ENCODE data around the gene RTTN.

GRCh38 chr18:63306159-63306848 lies 13.3 kb downstream of the BCL2 start:
- PRO-cap, result no peak
- RAMPAGE, long total RNA, result no peak
- RRBS, result no CpG with 5 or more reads among the region's 6 CpGs

- PRO-cap, result no peak
- RAMPAGE, long total RNA, result no peak
- RRBS, result 1% methylated on average over 6 of the region's 22 CpGs
Observed at GRCh38 chr18:63319264-63319621, 326 bp downstream of the BCL2 start.

- PRO-cap, result no peak
- RAMPAGE, long total RNA, result no peak
- RRBS, result 2% methylated on average over 9 of the region's 48 CpGs
Observed at GRCh38 chr18:63320568-63321280, 1.2 kb upstream of the BCL2 start.

DNA sequence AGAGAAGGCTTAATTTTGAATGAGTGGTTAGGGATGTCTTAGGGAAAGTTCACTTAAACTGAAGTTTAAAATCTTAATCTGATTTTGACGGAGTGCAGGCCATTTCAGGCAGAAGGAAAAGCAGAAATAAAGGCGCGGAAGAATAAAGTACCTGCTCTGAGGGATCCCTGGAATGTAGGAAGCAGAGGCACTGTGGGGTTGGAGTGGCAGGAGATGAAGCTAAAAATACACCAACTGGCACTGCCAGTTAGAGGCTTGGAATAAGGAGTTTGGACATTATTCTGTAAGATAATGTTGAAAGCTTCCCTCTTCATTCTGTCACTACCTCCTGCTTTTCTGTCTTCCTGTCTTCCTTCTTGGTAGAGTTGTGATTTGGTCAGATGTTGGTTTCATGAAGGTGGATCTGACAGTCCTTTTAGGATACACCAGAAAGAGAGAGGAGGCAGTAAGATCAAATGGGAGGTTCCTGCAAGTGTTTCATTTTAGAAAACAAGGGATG lies 3.9 kb upstream of the VPS4B start:
- PRO-cap, result no peak
- RAMPAGE, long total RNA, result no peak
- RRBS, result no CpG with 5 or more reads among the region's 3 CpGs

GRCh38 chr18:63427811-63428144 lies 5.5 kb upstream of the VPS4B start:
- PRO-cap, result no peak
- RAMPAGE, long total RNA, result no peak
- RRBS, result no CpG with 5 or more reads among the region's 7 CpGs

DNA sequence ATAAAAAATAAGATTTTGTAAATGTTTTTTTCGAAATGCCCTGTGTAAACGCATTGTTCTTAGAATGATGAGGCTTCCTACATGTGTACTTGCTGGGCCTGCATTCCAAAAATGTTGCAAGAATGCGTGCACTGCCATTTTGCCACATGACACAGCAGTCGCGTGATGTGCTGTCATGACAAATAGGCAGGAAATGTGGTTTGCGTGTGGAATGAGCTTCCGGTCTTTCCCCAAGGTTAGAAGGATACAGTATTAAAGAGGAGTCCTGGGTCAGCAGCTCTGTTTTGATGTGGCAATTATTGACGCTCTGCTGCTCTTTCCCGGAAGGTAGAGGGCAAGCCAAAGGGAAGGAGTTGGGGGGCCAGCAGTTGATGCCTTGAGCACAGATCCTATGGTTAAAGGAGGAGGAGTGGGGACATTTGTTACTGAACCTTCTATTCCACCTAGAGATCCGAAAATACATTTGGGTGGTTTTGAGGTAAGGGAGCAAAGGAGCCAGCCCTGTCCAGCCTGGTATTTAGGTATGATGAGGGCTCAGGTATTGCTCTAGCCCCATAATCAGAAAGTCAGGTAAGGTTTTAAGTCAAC lies 18.0 kb upstream of the SERPINB2 start:
- PRO-cap, result no peak
- RAMPAGE, long total RNA, result no peak
- RRBS, result 31% methylated on average over 3 of the region's 10 CpGs

GRCh38 chr18:63936547-63936954 lies 12.6 kb upstream of the HMSD start:
- PRO-cap, result no peak
- RAMPAGE, long total RNA, result no peak
- RRBS, result 5% methylated on average over 5 of the region's 29 CpGs

- PRO-cap, result no peak
- RAMPAGE, long total RNA, result no peak
- RRBS, result no CpG with 5 or more reads among the region's 13 CpGs
Observed at GRCh38 chr18:63971252-63971926, 1.5 kb downstream of the SERPINB8 start.

DNA sequence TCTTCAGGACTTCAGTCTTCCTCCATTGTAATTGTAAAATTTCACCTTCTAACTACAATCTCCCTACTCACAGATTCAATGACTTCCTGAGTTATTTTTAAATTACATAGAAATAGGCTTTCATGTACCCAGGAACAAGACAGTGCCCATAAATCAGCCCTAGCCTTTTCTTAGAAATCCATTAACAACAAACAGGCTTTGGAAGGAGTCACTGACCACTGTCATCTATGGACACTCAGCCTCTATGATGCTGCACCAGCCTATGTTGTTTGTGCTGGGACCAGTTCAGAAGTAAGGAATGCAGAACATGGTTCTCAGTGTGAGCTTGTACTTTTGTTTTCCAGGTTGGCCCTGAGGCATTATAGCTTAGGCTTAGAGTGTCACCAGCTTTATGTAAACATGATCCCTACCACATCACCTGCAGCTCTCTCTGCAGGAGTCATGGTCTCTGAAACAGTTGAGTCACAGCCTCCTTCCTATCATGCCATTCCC lies 335.7 kb upstream of the CDH7 start:
- PRO-cap, result no peak
- RAMPAGE, long total RNA, result no peak

DNA sequence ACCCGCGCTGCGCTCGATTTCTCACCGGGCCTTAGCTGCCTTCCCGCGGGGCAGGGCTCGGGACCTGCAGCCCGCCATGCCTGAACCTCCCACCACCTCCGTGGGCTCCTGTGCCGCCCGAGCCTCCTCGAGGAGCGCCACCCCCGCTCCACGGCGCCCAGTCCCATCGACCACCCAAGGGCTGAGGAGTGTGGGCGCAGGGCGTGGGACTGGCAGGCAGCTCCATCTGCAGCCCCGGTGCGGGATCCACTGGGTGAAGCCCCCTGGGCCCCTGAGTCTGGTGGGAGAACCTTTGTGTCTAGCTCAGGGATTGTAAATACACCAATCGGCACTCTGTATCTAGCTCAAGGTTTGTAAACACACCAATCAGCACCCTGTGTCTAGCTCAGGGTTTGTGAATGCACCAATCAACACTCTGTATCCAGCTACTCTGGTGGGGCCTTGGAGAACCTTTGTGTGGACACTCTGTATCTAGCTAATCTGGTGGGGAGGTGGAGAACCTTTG lies 145.3 kb upstream of the CDH7 start:
- PRO-cap, result no peak
- RAMPAGE, long total RNA, result no peak
- RRBS, result no CpG with 5 or more reads among the region's 23 CpGs

GRCh38 chr18:66599351-66599836 lies 4.5 kb downstream of the CDH19 start:
- PRO-cap, result no peak
- RAMPAGE, long total RNA, result no peak
- RRBS, result no CpG with 5 or more reads among the region's 2 CpGs

DNA sequence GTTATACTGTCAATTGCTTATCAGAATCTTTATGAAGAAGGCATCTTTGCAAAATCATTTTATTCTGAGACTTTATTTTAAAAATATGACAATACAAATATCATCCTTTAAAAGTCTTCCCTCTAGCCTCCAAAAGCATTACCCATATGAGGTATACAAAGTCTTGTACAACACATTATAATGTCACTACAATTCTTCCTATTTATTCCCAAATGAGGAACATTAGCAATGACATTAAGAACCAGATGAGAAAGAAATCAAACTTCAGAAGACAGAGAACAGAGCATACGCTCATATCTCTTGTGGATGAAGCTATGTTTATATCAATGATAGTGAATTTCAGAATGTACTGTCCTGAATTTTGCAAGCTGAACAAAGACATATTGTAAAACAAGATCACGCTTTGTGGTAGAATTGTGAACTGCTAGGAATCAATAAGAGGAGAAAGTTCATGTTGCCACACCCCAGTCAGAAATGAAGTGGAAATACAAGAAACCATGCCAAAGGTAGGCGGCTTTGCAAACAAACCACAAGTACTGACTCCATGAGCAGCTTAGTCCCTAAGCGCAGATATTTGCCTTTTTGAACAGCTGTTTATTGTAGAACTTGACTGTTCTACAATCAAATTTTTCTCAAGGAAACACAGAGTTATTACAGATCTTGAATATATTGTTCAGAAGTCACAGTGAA lies 120.6 kb upstream of the CDH19 start:
- PRO-cap, result no peak
- RAMPAGE, long total RNA, result no peak
- RRBS, result no CpG with 5 or more reads among the region's 4 CpGs

DNA sequence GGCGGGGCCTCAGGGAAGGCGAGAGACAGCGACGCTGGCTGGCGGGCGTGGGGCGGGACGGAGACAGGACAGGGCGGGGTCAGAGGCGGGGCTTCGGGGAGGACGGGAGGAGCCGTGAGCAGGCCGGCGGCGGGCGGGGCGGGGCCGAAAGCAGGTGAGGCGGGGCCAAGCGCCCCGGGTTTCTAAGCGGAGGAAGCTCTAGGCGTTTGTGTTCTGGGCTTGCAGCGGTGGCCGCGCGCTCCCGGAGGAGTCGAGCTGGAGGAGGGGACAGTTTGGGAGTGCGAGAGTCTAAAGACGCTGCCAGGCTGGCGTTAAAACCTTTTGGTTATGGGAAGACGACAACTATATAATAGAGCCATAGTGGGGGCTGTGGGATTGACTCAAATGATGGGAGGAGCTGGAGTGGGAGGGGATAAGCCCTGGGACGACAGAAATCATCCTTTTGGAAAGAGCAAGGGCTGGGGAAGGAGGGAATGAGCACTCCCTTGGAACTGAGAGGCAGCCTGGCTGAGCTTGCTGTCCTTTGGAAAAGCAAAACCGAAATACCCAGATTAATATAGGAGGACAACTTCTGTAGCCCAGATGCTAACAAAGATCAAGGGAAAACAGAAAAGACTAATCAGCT lies 417 bp upstream of the DSEL start:
- PRO-cap, result bidirectional peak, plus-strand start at position 209 of the sequence, minus-strand start outside the sequence; unidirectional peak, plus-strand start at position 440 of the sequence
- RAMPAGE, long total RNA, result no peak
- RRBS, result under 1% methylated on average over 16 of the region's 36 CpGs

DNA sequence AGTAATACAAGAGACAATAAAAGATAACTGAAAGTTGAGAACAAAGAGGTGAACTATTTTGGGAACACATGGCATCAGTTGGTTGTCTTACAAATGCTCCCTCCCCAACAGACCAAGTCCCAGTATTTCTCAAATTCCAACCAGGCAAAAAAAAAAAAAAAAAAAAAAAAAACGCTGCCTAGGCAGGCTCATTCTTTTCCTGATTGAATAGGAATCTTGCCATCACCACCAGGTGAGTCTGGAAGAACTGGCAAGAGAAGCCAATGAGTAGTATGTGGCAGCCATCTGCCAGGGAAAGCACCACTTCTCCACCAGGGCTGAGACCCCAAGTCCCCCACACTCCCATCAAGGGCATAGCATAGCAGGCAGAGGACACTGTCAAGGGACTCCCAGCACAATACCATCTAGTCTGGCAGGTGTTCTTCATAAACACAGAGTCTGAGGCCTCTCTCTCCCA lies 538.0 kb upstream of the DSEL start:
- PRO-cap, result no peak
- RAMPAGE, long total RNA, result no peak
- RRBS, result no CpG with 5 or more reads among the region's 1 CpG

DNA sequence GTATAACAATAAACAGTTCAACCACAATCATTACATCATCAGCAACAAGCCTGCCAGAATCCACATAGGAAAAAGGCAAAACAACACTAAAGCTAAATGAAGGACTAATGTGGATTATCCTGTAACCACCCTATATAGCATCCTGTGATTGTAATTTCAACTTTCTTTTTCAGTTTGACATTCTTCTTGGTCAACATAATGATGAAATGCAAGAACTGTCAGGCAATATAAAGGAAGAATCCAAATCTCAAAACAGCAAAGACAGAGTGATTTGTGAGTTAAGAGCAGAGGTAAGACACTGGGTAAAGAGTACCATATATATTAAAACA lies 76.6 kb downstream of the CCDC102B start:
- PRO-cap, result no peak
- RAMPAGE, long total RNA, result no peak

DNA sequence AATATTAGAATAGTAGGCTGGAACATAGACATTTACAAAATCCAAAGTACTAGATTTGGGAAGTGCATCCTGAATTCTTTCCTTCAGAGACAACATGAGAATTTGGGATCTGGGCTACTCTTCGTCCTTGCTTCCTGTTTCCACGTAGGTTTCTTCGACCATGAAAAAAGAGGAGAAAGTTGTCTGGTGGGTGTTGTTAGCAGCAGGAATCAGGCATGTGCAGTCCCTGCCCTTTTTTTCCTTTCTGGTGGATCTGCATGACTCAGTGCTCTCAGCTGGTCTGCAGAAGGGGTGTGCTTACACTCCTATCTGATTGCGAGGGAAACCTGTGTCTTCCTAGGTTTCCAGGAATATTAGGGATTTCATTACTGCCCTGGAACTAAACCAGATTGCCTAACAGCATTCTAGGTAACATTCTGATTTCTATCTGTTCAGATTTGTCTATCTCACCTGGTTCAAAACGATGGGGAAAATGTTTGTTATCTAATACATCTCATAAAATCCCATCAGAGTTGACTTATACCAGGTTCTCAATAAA lies 174.3 kb downstream of the CCDC102B start:
- PRO-cap, result no peak
- RAMPAGE, long total RNA, result no peak
- RRBS, result no CpG with 5 or more reads among the region's 5 CpGs

DNA sequence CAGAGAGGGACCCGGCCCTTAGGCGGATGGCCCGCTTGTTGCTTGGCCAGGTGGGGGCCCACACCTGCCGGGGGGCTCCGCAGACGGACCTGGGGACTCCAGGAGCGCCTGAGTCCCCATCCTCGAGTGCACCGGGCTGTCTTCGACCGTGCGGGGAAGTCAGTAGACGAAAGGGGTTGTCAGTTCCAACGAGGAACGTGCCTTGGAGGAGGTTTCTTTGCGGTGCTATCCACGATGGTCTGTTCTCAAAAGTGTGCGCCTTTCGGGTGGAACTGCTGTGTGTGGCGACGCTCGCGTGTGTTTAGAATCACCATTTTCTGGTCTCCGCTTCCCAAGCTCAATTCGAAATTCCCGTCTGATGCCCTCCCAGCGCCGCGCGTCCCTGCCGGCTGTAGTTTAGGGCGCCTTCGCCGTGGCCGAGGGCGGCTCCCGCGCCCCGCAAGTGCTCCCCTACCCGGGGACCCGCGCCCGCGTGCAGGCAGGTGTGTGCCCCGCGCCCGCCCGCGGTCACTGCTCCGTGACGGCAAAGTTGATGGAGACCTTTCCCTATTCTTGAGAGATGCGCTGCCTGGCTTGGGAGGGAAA lies 814 bp downstream of the DOK6 start:
- PRO-cap, result no peak
- RAMPAGE, long total RNA, result no peak
- RRBS, result 3% methylated on average over 19 of the region's 52 CpGs

DNA sequence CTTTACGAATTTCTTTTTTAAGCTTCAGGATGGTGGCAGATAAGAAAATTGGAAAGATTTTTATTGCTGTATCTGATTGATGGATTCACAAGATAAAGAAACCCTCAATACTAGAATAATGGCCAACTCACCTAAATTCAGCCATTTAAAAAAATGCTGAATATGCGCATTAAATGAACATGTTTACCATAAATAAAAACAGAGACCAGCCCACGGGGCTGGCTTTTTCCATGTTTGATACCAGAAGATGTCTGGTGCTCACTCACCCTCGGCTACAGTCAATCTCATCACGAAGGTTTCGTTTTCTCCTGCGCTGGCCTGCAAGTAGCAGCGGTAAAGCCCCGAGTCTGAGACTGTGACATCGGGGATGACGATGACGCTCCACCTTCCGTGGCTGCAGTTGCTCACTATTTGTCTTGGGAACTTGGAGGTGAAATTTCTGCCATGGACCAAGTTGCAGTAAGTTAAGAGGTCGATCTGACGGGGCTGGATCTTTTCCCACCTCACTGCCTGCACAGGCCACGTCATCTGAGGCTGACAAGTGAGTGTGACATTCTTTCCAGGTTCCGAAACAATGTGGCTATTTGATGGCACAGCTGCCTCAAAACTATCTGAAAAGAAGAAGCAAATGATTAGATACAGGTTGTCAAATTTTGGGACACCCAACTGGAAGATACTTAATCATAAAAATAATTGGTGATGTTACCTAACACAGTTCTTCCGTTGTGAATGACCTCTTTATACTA lies 52.1 kb downstream of the CD226 start:
- PRO-cap, result no peak
- RAMPAGE, long total RNA, result no peak
- RRBS, result no CpG with 5 or more reads among the region's 18 CpGs

DNA sequence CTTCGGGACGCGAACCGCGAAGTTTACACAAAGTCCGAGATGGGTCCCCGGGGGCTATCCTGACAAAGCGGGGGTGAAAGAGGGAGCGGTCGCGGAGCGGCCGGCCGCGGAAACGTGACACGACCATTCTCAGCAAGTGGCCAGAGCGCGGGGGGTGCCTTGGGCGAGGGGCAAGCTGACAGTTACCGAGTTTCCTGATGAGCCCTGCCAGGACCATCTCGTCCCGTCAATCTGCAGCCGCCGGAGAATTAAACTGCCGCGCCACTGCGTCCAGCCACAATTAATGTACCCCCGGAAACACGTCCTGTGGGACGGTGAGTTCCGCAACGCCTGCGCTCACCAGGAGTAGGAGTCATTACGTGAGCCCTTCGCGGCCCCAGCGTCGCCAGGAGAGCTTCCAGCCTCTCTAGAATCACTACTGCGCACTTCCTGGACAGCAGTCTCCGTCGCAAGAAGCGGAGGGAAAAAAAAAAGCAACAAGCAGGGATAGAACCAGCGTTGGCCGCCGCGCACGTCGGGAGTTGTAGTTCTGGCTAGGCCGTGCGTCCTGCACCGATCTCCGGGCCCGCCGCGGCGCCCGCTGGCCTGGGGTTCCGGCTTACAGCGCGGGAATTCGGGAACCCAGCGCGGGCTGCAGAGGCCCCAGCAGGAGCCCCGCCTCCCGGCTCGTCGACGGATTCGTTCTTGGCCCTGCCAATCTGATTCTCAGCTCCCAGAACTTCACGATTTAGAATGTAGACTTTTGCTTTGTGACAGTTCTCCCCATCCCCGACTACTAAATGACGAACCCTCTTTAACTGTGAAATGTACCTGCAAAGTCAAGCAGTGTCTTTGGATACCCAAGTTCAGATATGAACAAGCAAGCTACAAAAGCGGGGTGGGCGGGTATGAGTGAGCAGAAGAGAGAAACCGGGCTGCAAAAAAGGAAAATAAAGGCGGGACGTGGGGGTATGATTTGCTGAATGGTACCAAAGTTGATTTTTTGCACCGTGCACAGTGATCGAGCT lies at the start of gene RTTN:
Gene RTTN, minus strand, starts transcription at position 246 of the 1,007 bp plus-strand sequence.
- PRO-cap, result no peak
- RAMPAGE, long total RNA, result no peak
- RRBS, result 1% methylated on average over 17 of the region's 80 CpGs

DNA sequence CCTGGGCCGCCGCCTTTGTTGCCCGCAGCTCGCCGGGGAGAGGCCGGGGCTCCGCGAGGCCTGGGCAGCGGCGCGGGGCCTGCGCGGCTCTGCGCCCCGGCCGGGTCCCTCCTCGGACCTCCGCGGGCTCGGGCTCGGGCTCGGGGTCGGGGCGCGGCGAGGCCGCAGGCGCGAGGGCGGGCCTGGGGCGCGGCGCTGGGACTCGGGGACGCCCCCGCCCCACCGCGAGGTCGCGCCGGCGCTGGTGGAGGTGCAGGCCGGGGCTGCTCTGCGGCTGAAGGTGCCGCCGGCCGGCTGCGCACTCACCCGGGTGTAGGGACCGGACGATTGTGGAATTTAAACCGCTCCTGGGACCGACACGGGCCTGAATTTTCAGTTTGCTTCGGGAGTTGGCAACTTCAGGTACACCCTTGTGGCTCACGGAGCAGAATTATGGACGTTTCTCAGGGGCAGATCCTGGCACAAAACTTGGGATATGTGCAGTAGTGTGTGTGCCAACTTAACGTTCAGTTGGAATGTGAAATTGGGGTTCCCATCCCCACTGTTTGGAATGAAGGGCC lies 701 bp downstream of the SOCS6 start:
- PRO-cap, result bidirectional peak, plus-strand start at position 230 of the sequence, minus-strand start at position 121 of the sequence
- RAMPAGE, long total RNA, result no peak
- RRBS, result under 1% methylated on average over 15 of the region's 58 CpGs